ENCODE data around the genes IRF5 and TNPO3.

DNA sequence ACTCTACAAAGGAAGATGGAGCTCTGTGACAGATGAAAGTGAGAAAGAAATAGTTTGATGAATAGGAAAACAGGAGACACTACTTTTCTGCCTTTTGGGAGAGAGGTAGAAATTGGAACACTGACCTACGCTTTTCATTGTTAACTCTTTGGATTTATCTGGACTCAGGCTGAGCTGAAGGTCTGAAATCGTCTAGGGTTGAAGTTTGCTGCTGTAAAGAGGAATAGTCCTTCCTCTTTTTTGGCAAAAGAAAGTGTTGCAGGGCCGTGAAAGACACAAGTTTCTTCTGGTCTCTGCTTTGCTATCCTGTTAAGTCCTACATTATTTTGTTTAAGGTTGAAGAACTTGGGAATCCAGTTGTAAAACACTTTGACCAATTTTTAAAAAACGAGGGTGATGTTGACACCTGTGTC lies 3.0 kb downstream of the SND1 start:
- PRO-cap: no peak

GRCh38 chr7:127793660-127793878 lies 141.6 kb downstream of the SND1 start:
- PRO-cap: no peak

DNA sequence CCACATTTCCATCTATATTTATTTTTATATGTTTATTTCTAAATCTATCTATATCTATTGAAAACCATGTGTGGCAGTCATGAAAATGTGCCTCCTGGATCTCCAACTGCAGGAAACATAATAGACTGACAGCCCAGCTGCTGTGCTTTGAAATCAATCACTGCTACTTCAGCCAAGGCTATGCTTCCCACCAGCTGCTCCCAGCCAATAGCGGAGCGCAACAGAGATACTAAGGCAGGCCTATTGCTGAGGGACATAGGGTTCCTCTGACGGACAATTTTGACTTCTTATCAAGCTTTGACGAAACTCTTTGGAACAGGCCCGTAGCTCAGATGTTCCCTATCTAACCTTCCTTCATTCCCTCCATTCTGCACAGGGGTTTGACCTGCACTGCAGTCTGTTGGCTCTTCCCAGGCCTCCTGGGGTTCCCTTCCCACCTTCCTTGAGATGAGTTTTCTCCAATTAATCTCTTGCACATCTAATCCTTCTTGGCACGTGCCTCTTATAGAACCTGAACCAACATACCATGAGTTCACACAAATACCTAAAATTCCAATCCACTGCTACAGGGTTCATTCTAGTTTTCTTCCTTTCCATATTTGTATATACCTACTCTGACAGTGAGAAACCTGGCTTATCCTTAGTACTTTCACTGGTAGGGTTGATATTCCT lies 146.8 kb downstream of the LRRC4 start:
- PRO-cap: no peak

DNA sequence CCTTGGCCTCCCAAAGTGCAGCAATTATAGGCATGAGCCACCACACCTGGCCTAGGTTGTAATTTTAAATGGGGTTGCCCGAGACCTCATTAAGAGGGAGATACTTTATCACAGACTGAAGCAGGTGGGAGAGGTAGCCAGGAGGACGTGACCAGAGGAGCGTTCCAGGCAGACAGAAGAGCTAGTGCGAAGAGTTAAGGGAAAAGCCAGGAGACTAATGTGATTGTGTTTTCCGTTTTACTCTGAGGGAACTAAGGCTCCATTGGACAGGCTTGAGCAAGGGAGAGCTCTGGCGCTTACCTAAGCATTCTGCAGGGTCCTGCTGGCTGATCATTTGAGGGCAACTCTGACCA lies 60.2 kb upstream of the LRRC4 start:
- PRO-cap: no peak

GRCh38 chr7:128408534-128409353 lies 1.0 kb downstream of the IMPDH1 start:
- PRO-cap: no peak

DNA sequence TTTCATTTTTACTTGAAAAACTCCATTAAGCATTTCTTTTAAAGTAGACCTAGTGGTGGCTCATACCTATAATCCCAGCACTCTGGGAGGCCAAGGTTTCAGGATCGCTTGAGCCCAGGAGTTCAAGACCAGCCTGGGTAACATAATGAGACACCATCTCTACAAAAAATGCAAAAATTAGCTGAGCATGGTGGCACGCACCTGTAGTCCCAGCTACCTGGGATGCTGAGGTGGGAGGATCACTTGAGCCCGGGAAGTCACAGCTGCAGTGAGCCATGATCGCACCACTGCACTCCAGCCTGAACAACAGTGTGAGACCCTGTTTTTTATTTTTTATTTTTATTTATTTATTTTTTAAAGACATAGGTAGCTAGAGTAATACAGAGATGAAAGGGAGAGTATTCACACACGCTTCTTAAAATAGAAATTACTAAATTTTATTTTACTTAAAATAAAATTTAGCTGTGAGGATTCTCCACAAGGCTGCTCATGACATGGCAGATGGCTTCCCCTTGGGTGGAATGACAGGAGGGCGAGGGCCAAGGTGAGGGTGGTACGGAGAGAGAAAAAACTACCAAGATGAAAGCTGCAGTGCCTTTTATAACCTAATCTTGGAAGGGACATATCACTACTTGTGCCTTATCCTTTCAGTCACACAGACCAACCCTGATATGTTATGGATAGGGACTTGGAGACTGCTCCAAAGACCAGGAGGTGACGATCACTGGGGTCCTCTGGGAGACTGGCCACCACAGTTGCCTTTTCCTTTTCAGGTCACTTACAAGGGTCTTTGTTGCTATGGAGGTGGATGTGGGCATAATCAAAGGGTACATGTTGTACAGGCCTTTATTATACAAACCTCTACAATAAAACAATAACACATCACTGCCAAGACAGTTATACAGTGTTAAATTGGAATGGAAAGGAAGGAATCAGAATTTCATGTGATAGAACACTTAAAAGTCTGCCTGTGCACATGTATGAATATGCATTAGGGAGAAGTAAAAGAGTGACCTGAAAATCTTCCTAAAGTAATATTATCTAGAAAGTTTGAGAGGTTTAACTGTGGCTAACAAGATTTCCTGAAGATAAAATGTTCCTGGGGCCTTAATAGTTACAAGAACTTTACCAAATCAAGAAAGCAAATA lies 12.3 kb upstream of the GARIN1A start:
- PRO-cap: unidirectional peak, plus-strand start at position 512 of the sequence

DNA sequence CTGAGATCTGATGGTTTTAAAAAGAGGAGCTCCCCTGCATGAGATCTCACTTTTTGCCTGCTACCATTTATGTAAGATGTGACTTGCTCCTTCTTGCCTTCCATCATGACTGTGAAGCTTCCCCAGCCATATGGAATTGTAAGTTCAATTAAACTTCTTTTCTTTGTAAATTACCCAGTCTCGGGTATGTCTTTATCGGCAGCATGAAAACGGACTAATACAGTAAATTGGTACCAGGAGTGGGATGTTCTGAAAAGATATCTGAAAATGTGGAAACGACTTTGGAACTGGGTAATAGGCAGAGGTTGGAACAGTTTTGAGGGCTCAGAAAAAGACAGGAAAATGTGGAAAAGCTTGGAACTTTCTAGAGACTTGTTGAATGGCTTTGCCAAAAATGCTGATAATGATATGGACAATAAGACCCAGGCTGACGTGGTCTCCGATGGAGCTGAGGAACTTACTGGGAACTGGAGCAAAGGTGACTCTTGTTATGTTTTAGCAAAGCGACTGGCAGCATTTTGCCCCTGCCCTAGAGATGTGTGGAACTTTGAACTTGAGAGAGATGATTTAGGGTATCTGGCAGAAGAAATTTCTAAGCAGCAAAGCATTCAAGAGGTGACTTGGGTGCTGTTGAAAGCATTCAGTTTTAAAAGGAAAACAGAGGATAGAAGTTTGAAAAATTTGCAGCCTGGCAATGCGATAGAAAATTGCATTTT lies 10.5 kb upstream of the GARIN1A start:
- PRO-cap: no peak

- PRO-cap: no peak
Measured at GRCh38 chr7:128769759-128770777, 5.5 kb downstream of the OPN1SW start.

DNA sequence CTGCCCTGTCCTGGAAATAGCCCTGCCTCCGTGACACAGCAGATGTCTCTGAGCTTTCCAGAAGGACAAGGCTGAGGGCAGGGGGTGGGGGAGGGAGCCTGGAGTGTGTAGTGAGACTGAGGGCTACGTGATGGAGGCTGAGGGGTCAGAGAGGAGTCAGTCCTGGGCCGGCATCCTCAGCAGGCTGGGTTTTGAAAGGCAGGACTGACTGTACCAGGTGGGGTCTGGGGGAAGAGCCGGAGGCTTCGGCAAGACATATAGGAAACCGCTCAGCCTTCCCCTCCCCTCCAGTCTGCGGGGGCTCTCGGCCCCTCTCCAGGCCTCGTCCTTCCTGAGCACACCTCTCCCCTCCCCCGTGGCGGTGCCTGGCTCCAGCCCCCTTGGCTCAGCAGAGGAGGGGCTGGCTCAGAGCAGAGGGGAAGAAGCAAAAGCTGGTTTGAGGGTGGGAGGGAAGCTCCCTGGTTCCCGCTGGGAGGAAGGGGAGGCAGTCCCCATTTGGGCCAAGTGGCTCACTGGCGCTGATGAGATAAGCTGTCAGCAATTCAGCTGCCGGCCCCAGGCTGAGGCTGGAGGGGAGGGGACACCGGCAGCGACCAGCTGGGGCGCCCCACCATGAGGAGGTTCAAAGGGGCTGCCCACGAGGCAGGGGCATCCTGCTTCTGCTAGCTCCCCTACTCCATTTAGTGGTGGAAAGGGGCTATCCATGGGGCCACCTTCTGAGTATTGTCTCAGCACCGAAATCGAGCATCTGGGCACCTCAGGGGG lies 2.2 kb downstream of the FLNC start:
- PRO-cap: no peak

- PRO-cap: no peak
Measured at GRCh38 chr7:128844331-128844683, 14.1 kb downstream of the FLNC start.

DNA sequence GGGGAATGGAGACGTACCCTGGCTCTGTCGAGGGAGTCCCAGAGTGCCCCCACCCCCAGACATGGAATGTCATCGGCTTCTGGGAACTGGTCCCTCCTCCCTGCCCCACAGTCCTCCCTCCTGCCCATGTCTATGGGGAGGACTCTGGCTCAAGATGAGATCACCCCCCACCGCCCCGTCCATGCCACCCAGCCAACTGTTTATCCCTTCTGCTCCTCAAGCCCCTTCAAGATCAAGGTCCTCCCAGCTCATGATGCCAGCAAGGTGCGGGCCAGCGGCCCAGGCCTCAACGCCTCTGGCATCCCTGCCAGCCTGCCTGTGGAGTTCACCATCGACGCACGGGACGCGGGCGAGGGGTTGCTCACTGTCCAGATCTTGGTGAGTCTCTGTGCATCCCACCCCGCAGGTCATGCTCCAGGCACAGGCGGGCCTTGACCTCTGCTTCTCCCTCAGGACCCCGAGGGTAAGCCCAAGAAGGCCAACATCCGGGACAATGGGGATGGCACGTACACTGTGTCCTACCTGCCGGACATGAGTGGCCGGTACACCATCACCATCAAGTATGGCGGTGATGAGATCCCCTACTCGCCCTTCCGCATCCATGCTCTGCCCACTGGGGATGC lies 14.2 kb upstream of the ATP6V1F start:
- PRO-cap: no peak

GRCh38 chr7:128849136-128849649 lies 13.5 kb upstream of the ATP6V1F start:
- PRO-cap: no peak

DNA sequence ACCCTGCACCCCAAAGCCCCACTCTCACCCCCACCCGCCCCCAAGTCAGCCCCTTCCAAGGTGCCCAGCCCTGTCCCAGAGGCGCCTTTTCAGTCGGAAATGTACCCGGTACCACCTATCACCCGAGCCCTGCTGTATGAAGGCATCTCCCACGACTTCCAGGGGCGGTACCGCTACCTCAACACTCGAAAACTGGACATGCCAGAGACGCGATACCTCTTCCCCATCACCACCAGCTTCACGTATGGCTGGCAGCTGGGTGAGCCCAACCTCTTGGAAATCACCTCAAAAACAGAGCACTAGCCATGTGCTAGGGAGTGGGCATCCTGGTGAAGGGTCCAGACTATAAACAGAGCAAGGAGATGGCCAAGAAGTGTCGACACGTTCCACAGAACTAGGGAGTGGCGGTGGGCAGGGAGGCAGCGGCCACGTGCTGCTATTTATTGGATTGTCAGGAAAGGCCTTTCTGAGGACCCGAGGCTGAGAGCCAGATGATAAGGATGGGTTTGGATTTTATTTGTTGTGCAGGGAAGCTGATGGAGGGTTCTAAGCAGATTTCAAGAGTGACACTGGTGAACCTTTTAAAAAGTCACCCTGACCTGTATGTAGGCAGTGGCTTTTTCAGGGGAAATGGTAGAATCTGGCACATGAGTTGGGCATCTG lies 573 bp downstream of the ATP6V1FNB start:
- PRO-cap: no peak

GRCh38 chr7:128902845-128903675 lies 7.4 kb downstream of the KCP start:
- PRO-cap: no peak

- PRO-cap: no peak
Measured at GRCh38 chr7:128933566-128933973, 4.2 kb upstream of the IRF5 start.

- PRO-cap: bidirectional peak, plus-strand start at chr7:128937927, minus-strand start at chr7:128937823; unidirectional peak, plus-strand start at chr7:128937927
Measured at GRCh38 chr7:128937580-128938384, at the start of gene IRF5. Gene IRF5 (plus strand): TSS chr7:128937927.

DNA sequence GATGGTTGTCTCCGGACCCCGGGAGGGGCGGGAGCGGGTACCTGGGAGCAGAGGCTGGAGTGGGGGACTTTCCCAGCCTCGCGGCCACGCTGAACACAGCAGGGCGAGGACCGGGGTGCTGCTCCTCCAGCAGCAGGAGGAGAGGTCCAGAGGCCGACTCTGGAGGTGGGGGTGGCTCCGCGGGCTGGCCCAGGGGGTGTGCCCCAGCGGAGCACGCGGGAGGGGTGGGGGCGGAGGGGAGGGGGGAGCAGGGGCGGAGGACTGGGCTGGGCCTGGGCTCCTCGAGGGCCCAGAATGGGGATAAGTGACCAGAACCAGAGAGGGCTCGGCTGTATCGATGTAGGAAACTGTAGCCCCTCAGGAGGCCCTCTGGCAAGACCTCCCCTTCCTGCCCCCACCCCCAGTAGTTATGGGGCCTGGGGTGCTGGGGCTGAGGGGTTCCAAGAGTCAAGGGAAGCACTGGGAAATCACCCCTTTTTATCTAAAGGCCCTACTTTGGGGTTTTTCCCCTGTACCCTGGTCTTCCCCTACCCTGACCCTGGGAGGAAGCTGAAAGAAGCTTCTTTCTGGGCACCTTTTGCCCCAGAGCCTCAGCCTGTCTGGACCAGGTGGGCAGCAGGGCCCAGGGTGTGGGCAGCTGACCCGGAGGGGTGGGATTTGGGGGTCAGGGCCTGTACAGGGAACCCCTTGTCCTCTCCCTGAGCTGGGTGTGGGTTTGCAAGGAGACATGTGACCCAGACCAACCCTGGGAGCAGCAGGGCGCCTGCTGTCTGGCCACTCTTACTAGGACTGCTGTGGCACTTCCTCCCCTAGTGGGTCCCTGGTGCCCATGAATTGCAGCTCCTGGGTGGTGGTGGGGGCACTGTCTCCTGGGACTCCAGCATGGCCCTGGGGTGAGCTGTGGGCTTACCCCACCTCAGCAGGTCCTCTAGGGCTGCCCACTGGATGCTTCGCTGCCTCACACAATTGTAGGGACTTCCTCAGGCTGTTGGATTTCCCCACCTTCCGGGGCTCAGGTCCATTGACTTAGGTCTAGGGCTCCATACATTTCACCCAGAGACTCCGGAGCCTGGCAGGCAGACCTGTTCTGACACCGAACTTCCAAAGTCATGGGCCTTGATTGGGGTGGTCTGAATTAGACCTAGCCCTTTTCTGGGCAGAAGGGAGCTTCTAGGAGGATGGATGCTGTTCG lies 1.5 kb downstream of the IRF5 start:
- PRO-cap: no peak

GRCh38 chr7:129054361-129055438 lies at the start of gene TNPO3:
Gene TNPO3 (minus strand): TSS chr7:129055111.
- PRO-cap: bidirectional peak, plus-strand start at chr7:129054624, minus-strand start at chr7:129054494; bidirectional peak, plus-strand start at chr7:129055226, minus-strand start at chr7:129054880

DNA sequence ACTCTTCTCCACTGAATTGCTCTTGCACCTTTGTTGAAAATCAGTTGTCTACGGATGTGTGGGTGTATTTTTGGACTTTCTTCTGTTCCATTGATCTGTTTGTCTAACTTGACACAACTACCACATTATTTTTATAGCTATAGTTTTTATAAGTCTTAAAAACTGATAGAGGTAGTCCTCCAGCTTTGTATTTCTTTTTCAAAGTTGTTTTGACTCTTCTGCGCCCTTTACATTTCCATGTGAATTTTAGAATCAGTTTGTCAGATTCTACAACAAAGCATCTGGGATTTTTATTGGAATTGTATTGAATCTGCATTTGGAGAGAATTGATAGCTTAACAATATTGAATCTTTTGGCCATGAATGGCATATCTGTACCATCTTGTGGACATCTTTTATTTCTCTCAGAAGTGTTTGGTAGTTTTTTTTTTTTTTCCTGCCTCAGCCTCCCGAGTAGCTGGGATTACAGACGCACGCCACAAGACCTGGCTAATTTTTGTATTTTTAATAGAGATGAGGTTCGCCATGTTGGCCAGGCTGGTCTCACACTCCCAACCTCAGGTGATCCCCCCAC lies 54.1 kb downstream of the AHCYL2 start:
- PRO-cap: no peak

DNA sequence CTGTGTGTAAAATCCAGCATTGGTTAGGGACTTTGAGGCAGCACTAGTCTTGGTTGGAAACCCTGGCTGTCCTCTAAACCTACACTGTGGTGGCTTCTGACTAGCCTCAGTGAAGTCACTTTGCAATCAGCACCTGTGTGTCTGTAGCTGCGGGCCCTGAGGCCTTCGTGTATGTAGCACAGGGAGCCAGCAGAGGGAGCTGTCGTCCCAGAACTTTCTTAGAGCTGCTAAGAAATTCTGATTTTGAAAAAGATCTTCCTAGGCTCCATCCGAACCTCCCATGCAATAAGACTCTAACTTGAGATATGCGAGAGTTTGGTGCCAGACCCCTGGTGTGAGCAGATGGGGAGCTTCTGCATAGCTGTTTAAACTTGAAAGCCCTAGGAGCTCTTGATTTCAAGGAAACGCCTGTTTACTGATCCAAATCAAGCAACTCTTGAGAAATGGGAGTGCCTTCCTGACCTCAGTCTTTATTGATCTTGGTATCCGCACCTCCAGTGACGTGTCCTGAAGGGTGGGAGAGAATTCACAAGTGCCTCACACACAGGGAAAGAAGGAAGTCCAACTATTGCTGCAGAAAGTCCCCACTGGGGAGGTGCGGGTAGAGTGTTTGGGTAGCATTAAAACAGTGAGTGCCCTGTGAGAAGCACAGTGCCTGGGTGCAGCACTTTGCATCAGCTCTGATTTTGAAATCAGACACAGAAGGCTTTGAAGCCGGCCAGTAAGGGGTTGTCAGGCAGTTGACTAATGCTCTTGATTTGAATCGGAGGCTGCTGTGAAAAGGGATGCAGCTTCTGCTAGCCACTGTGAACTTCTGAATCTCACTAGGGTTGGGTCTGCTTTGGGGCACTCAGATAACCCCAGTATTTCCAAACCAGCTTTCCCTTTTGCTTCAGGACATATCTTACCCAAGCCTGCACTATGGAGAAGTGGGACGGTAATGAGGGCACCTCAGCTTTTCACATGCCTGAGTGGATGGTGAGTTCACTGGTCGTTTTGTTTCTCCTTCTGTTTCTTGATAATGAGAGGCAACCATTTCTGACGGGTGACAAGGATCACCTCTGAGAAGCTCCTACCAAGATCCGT lies 66.3 kb upstream of the STRIP2 start:
- PRO-cap: no peak